ENCODE results near the gene PRDM7.

DNA sequence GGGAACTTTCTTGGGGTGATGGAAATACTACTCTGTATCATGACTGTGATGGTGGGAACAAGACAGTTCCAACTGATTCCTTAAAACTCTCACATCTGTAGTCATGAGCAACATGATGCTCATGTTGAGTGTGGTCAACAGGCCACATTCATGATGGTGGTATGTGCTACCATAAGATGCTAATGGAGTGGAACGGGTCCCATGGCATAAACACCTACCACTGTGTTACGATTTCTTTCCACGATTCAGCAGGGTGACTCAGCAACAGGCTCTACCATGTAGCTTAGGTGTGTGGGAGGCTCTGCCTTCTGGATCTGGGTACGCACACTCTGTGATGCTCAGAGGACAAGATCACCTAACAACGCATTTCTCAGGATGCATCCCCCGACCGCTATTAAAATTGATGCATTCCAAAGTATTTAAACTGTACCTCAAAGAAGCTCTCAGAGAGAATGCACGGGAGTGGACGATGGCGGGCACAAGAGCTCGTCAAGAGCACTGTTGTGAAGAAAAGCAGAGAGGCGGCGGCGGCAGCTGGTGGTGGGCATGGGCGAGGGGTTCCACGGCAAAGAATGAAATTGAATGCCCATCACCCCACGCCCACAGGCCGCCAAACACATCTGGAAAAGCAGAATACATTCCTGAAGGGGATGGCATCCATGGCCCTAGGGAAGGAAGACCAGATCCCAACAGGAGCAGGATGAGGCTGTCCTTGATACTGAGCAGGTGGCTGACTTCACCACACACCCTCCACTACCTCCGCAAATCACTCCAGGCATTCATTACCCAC lies 133.4 kb downstream of the ZNF778 start:
- PRO-cap, result no peak

DNA sequence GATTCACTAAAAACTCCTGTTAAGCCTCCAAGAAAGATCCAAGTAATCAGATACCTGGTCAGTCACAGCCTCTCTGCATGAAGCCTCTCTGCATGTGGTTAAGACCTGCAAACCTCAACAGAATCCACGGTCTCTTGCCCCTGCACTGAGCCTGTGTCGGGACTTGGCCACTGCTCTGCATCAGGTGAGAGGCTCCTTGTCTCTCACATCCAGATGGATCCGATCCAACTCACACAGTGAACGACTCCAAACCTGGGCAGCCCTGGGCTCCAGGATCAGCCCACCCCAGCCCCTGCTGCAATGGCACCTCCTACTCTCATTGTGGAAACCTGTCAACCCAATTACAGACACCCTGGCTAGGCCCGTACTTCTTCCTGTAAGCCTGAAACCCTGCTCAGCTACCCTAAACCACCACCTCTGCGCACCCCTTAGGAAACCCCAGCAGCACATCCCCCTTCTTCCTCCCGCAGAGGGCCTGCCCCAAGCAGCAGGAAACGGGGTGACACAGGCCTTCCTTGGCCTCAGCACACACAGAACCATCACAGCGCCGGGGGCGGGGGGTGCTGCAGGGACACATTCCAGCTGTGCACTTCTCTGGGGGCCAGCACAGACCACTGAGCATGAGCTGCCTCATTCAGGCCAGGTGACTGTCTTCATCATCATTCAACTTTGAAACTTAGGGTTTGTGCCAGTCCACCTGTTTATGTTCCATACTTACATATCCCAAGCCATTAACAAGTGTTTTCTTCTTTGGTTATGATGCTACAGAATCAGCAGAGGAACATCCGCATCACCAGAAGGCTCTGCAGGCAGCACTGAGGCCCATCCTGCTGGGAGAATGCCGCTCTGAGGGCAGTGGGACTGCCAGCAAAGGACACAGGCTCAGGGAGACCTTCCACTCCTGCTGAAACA lies 129.3 kb downstream of the ANKRD11 start:
- PRO-cap, result no peak

DNA sequence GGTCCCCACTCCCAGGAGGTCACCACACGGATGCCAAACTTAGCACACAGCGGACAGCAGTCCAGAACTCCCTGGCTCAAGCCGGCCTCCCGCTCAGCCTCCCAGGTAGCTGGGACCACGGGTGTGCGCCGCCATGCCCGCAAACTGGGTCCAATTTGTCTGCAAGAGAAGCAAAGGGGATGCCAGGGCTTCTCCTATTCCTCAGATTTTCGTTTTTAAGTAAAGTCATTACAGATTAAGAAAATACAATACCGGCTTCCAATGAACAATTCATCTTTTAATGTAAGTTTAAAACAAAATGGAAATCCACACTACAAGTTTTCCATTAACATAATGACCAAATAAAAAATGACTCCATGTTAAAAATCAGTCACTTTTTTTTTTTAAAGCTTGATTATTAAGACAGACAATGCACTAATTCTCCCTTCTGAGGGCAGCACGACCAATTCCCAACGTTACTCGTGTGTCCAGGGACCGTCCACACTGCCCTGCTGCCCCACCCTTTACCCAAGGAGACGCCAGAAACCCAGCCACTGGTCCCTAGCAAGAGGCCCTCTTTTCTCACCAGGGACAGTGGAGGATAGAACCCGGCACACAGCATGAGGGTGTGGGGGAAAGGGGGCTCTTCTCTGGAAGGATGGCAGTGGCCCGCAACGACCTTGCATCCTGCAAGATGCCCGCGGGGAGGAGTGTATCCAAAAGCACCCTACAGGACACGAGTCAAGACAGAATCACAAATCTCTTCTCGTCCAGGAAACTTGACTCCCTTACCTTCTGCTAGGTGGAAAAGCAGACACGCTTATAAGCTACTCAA lies 104.3 kb downstream of the ANKRD11 start:
- PRO-cap, result no peak

- PRO-cap, result no peak
Measured at GRCh38 chr16:89389237-89389475, 101.2 kb downstream of the ANKRD11 start.

- PRO-cap, result unidirectional peak, plus-strand start at chr16:89489334
Measured at GRCh38 chr16:89489040-89489830, 1.1 kb downstream of the ANKRD11 start.

DNA sequence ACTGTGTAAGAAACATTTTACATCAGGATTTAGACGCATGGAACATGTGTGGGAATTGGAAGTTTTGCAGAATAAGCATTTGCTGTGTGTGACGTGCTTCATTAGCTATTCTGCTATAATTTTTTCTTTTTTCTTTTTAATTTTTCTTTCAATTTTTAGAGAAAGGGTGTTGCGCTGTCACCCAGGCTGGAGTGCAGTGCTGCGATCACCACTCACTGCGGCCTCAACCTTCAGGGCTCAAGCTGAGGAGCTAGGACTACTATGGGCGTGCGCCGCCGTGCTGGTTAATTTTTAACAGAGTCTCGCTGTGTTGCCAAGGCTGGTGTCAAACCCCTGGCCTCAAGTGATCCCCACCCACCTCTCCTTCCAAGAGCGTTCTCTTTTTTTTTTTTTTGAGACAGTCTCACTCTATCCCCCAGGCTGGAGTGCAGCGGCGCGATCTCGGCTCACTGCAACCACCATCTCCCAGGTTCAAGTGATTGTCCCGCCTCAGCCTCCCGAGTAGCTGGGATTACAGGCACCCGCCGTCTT lies 14.7 kb upstream of the RPL13 start:
- PRO-cap, result no peak

DNA sequence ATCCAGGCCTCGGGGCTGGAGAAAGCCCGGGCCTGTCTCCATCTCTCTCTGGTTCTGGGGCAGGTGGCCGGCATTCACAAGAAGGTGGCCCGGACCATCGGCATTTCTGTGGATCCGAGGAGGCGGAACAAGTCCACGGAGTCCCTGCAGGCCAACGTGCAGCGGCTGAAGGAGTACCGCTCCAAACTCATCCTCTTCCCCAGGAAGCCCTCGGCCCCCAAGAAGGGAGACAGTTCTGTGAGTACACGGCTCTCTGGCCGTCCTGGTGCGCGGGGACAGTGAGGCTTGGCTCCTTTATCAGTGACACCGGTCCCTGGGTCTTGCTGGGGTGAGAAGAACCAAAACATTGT lies 1.0 kb downstream of the RPL13 start:
- PRO-cap, result no peak

DNA sequence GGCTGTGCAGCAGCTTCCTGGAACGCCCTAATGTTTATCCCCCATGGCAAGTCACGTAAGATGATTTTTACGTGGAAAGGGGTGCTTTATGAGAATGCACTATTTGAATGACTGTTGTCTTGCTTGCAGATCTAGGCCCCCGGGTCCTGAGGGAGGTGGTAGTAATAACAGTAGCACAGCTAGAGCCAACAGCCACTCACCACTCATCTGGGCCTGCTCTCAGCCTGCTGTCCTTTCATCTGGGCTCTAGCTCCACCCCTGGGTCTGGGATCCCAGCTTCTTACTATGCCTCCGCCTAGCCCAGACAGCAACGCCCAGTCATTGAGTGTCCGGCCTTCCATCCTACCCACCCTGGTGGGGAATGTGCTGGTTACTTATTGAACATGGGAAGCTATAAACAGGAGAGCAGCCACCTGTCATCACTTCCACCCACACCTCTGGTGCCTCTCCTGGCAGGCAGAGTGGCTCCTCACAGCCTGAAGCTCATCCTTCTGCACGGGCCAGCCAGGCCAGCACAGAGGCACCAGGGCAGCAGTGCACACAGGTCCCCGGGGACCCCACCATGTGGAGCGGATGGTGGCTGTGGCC lies 16.5 kb downstream of the DPEP1 start:
- PRO-cap, result no peak

DNA sequence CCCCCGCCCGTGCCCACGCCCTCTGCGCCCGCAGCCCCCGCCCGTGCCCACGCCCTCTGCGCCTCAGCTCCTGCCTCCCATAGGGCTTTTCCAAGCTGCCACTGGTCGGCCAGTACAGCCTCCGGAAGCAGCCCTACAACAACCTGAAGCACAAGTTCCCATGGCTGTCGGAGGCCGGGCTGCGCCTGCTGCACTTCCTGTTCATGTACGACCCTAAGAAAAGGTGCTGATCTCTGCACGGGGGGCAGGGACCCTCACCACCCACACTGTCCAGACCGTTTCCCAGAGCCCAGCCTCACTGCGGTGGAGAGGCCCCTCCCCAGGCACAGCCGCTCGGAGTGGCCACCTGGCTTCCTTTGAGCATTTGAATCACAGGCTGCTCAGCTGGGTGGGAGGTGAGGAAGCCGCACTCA lies 6.7 kb downstream of the SPATA2L start:
- PRO-cap, result no peak

GRCh38 chr16:89695667-89696076 lies 5.8 kb downstream of the SPATA2L start:
- PRO-cap, result no peak

DNA sequence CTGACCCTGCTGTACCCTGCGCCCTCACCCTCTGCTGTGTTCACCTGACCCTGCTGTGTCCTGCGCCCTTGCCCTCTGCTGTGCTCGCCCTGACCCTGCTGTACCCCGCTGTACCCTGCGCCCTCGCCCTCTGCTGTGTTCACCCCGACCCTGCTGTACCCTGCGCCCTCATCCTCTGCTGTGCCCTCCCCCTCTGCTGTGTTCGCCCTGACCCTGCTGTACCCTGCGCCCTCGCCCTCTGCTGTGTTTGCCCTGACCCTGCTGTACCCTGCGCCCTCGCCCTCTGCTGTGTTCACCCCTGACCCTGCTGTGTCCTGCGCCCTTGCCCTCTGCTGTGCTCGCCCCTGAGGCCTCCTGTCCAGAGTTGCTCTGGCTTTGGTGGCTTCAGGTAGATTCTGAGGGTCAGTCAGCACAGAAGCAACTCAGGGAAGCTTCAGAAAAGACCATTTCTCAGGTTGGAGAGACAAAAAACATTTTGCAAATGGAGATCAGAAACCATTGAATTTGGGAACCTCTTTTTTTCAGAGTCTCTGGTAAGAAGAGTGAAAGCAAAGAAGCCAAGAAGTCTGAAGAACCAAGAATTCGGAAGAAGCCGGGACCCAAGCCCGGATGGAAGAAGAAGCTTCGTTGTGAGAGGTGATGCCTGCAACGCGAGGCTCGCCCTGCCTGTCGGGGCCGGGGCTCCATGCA lies 11.6 kb downstream of the ZNF276 start:
- PRO-cap, result no peak

- PRO-cap, result no peak
Measured at GRCh38 chr16:89737467-89738227, 16.3 kb downstream of the ZNF276 start.

DNA sequence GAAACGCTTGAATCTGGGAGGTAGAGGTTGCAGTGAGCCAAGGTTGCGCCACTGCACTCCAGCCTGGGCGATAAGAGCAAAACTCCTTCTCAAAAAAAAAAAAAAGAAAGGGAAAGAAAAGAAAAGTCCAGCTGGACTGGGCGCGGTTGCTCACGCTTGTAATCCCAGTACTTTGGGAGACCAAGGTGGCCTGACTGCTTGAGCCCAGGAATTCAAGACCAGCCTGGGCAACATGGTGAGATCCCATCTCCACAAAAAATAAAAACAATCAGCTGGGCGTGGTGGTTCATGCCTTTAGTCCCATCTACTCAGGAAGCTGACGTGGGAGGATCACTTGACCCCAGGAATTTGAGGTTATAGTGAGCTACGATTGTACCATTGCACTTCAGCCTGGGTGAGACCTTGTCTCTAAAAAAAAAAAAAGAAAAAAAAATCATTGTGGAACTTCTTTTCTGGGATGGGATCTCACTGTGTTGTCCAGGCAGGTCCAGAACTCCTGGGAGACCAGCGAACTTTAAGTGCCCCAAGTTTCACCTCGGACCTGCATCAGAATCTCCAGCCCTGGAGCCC lies 1.2 kb upstream of the SPIRE2 start:
- PRO-cap, result no peak

GRCh38 chr16:89909659-89909937 lies 9.1 kb upstream of the MC1R start:
- PRO-cap, result no peak

DNA sequence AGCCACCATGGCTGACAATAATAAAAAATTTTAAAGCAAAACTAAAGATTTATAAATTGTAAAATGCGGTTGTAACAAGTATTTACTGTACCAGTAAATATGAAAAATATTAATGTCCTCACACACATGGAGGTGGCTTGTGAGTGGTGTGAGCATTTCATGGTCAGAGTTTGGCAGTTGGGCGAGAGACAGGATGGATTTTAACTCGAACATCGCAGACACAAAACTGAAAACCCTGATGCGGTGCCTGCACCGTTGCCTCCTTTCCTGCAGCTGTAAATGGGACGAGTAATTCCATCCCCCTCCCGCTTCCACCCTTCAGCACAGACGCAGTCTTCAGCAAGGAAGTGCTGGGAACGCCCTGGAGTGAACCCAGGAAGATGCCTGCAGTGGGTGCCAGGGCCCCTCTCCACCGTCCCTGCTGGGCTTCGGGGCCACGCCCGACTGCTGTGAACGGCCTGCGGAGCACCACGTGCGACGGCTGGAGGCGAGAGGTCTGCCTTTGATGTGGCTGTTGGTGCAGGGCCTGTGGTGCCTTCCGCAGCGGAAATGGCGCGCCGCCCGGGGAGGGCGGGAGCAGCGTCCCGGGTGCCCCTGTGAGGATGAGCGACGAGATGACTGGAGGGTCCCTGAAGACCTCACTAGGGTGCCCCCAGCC lies 979 bp upstream of the MC1R start:
- PRO-cap, result no peak

- PRO-cap, result no peak
Measured at GRCh38 chr16:89935900-89936166, 12.7 kb downstream of the TUBB3 start.

GRCh38 chr16:90046469-90047384 lies 24.2 kb downstream of the GAS8 start:
- PRO-cap, result no peak

DNA sequence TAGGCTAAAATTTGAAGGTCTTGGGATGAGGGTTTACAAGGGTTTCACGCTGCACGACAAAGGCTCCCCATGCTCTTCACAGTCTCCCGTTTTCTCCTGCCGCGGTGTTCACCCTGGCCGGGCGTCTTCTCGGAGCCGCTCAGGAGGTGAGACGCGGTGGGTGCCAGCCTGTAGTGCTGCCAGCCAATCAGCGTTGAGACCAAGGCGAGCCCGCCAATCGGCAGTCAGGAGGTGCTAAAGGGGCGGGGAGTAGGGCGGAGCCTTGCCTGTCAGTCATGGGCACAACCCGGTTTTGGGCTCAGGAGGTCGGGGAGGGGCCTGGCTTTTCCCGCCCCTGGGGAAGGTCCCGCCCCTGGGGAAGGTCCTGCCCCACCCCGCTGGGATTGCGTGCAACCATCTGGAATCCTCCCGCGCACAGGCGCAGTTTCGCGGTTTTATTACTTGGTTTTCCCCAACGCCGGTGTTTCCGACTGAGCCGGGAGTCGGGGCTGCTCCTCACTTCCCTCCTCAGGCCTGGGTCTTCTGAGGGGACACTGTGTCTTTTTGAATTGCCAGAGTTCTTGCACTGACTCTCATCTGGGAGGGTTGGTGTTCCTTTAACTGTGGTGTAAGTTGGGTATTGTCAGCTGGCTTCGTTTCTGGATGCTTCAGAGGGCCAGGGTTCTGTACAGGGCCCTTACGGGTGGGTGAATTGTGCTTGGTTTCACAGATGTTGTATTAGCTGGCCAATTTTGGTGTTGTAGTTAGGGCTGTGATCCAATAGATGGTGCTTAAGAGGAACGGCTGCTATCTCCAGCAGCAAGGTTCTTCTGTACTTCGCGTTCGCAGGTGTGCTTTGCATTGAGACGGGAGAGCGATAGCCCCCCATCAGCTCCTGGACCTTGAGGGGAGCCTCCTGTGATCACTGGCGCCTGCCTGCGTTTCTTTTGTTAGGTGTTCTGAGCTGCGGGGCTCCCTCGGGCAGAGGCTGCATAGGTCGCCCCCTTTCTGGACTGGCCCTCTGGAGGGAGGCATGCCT lies at the start of gene PRDM7:
Gene PRDM7, minus strand, starts transcription at position 143 of the 1,018 bp plus-strand sequence.
- PRO-cap, result bidirectional peak, plus-strand start at position 372 of the sequence, minus-strand start at position 131 of the sequence

Measured in left ventricle myocardium (tissue), 1 donor.